Choroid plexus epithelial cell (primary cell): ENCODE results near the genes BMP8B, PPT1, RLF and ZFP69.

- RRBS, result 17% methylated on average over 10 of the region's 51 CpGs
Measured at GRCh38 chr1:39609465-39610458, 29.7 kb downstream of the HEYL start.

GRCh38 chr1:39645972-39647412 lies 7.0 kb upstream of the HEYL start:
- RRBS, result no CpG with 5 or more reads among the region's 18 CpGs

GRCh38 chr1:39788436-39789803 lies at the start of gene BMP8B:
TSS of gene BMP8B (minus strand) at chr1:39788865.
- RRBS, result 2% methylated on average over 30 of the region's 148 CpGs

GRCh38 chr1:39852538-39852893 lies 30.8 kb downstream of the TRIT1 start:
- RRBS, result no CpG with 5 or more reads among the region's 5 CpGs

GRCh38 chr1:40094546-40094981 lies 2.5 kb downstream of the PPT1 start:
- RRBS, result no CpG with 5 or more reads among the region's 2 CpGs

- RRBS, result 1% methylated on average over 22 of the region's 57 CpGs
Measured at GRCh38 chr1:40096471-40097528, at the start of gene PPT1. TSS of gene PPT1 (minus strand) at chr1:40097252.

DNA sequence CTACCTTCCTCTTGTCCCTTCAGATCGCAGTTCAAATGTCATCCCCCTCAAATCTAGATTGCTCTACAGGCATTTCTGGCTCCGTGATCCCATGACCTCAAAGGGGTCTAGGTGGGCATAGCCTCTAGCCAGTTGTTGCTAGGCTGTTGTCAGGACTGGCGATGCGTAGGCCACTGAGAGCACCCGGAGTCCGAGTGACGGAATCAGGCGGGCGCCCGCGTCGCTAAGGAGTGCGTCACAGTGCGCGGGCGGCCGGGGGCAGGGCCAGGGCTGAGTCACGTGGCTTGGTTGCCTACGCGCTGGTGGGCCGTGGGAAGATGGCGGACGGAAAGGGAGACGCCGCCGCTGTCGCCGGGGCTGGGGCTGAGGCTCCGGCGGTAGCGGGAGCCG lies at the start of gene RLF:
TSS of gene RLF (plus strand) at position 305 of the 390 bp plus-strand sequence.
- RRBS, result under 1% methylated on average over 15 of the region's 32 CpGs

DNA sequence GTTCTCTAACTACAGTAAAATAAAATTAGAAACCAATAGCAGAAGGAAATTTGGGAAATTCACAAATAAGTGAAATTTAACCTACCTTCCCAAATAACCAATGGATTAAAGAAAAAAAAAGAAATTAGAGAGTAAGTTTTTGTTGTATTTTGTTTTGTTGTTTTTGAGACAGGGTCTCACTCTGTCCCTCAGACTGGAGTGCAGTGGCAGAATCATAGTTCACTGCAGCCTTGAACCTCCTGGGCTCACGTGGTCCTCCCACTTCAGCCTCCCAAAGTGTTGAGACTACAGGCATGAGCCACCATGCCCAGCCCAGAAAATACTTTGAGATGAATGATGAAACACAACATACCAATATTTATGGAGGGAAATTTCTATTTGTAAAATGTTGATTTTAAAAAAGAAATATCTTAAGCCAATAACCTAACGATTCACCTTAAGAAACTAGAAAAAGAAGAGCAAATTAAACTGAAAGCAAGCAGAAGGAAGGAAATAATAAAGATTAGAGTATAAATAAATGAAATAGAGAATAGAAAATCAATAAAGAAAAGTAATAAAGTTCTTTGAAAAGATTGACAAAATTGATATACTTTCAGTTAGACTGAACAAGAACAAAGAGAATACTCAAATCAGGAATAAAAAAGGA lies 32.2 kb upstream of the TMCO2 start:
- RRBS, result no CpG with 5 or more reads among the region's 2 CpGs

- RRBS, result no CpG with 5 or more reads among the region's 3 CpGs
Measured at GRCh38 chr1:40273547-40273948, 15.5 kb downstream of the ZMPSTE24 start.

GRCh38 chr1:40315260-40315959 lies 1.7 kb downstream of the COL9A2 start:
- RRBS, result 2% methylated on average over 17 of the region's 50 CpGs

GRCh38 chr1:40315960-40316467 lies 1.1 kb downstream of the COL9A2 start:
- RRBS, result 0% methylated on average over 2 of the region's 25 CpGs

DNA sequence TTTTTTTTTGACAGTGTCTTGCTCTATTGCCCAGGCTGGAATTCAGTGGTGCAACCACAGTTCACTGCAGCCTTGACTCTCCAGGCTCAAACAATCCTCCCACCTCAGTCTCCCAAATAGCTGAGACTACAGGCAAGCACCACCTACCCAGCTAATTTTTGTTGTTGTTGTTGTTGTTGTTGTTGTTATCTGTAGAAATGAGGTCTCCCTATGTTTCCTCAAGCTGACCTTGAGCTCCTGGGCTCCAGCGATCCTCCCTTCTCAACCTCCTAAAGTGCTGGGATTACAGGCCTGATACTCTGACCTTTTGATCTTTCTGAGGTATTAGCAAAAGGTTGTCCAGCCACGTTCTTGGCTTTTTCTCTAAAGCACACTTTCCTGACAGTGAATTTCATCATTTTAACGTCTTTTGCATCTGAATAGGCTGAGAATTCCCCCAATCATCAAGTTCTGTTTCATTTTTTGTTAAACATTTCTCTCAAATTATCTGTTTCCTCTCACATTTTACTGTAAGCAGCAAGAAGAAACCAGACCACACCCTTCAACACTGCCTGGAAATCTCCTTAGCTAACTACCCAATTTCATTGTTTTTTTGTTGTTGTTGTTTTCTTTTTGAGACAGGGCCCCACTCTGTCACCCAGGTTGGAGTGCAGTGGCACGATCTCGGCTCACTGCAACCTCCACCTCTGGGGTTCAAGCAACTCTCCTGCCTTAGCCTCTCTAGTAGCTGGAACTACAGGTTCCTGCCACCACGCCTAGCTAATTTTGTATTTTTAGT lies 25.0 kb upstream of the COL9A2 start:
- RRBS, result no CpG with 5 or more reads among the region's 6 CpGs

DNA sequence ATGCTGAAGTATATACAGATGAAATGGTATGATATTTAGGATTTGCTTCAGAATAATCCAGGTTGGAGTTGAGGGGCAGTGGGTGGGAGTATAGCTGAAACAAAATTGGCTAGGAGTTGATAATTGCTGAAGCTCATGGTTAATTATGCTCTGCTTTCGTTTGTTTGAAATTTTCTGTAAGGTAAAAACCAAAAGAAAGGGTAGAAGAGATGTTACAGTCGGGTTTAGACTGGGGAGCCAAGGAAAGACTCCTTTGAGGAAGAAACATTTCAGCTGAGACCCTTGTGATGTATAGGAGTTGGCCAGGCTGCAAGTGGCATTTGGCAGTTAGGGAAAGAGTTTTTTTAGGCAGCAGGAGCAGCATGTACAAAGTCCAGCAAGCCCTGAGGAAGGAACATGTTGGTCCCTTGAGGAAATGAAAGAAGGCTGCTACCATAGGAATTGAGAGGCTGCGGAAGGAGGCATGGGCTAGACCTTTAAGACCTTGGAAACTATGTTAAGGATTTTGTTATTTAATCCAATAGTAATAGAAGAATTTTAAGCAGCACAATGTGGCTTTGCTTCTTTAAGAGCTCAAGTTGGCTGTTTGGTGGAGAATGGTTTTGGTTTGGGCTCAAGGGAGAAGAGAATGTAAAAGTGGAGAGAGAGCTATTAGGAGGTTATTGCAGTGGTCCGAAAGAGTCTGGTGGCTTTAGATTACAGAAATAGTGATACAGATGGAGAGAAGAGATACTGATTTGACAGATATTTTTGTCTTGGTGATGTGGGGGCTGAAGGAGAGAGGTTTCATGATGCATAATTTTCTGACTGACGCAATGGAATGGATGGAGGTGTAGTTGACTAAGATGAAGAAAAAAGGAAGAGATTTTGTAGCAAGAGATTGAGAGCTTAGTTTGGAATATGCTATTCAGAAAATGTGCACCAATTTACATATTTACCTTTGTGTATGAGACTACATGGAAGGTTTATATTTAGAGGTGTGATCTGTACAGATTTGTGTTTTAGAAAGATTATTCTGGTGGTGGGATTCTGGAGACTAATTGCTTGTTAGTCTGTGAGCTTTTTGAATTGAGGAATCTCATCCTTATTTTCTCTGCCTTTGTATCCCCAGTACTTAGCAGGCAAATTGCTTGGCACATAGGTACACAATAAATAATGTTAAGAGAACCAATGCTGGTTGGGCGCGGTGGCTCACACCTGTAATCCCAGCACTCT lies 26.7 kb downstream of the SMAP2 start:
- RRBS, result no CpG with 5 or more reads among the region's 7 CpGs

- RRBS, result no CpG with 5 or more reads among the region's 1 CpG
Measured at GRCh38 chr1:40417450-40417649, 32.9 kb upstream of the ZFP69B start.

DNA sequence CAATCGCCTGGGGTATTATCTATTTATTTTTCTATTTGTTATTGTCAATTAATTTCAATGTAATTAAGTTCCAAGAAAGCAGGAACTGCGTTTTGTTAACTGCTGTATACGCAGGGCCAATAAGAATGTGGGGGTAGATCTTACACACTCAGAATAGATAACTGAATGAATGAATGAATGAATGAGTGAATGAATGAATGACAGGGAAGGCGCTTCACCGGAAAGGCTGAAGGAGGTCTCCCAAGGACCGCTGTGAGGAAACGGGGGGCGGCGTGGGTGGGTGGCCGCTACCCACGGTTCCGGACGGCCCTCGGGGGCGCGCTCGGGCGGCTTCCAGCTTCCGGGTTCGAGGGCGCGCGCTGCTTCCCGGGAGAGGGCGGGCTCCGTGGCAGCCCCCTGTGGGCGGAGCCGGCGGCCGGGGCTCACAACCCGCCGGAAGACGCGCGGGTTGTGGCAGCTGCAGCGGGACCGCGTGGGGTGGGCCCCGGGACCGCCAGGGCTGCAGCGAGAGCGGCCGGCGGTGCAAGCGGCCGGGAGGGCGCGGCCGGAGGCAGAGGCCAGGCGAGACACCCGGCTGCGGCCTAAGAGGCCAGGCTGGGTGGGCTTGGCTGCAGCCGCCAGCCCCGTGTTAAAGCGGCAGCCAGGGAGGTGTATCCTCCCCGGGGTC lies at the start of gene ZFP69:
TSS of gene ZFP69 (plus strand) at position 426 of the 667 bp plus-strand sequence.
- RRBS, result 2% methylated on average over 29 of the region's 56 CpGs

DNA sequence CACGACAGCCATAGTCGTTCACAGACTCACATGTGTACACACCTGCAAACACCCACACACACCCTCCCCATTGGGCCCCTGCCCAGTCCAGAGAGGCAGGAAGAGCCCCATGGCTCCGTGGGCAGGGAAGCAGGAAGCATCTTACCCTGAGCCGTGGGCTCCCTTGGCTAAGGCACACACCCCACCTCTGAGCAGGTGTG lies 16.2 kb downstream of the RIMS3 start:
- RRBS, result no CpG with 5 or more reads among the region's 4 CpGs

GRCh38 chr1:40818111-40818433 lies 34.5 kb downstream of the KCNQ4 start:
- RRBS, result no CpG with 5 or more reads among the region's 20 CpGs

- RRBS, result no CpG with 5 or more reads among the region's 3 CpGs
Measured at GRCh38 chr1:40899282-40899988, 37.3 kb upstream of the CITED4 start.

GRCh38 chr1:40939761-40940177 lies 39.7 kb upstream of the CTPS1 start:
- RRBS, result no CpG with 5 or more reads among the region's 6 CpGs

- RRBS, result no CpG with 5 or more reads among the region's 11 CpGs
Measured at GRCh38 chr1:41014843-41015552, 6.5 kb downstream of the SLFNL1 start.